Mucosa of descending colon (tissue), 1 donor: Measurements from ENCODE around the gene PIK3AP1.

- PRO-cap: no peak
Observed at GRCh38 chr10:95416373-95417005, 125.7 kb upstream of the PDLIM1 start.

DNA sequence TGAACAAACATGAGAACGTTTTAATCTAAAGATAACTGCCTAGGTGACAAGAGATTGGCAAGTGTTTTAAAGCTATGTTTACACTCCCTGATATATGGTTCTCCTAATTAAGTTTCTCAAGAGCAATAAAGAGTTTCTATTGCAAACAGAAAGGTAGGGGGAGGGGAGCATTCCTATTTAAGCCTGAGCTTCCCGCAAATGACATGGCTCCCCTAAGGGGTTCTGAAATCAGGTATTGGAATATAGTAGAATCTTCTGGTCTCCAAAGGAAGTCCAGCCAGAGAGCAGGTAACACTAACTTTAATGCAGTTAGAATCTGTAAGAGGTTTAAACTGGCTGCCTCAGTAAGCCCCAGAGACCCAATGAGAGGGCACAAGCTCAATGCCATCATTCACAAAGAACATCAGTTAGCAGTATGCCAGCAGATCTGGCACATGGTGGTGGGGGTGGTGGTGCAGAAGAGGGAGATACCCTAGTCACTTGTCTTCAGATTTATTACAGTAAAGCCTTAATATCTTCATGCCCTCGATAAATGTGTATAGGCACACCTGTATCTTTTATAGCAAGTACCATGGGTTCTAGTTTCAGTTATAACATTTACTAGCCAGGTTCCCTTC lies 86.3 kb downstream of the SORBS1 start:
- PRO-cap: no peak

DNA sequence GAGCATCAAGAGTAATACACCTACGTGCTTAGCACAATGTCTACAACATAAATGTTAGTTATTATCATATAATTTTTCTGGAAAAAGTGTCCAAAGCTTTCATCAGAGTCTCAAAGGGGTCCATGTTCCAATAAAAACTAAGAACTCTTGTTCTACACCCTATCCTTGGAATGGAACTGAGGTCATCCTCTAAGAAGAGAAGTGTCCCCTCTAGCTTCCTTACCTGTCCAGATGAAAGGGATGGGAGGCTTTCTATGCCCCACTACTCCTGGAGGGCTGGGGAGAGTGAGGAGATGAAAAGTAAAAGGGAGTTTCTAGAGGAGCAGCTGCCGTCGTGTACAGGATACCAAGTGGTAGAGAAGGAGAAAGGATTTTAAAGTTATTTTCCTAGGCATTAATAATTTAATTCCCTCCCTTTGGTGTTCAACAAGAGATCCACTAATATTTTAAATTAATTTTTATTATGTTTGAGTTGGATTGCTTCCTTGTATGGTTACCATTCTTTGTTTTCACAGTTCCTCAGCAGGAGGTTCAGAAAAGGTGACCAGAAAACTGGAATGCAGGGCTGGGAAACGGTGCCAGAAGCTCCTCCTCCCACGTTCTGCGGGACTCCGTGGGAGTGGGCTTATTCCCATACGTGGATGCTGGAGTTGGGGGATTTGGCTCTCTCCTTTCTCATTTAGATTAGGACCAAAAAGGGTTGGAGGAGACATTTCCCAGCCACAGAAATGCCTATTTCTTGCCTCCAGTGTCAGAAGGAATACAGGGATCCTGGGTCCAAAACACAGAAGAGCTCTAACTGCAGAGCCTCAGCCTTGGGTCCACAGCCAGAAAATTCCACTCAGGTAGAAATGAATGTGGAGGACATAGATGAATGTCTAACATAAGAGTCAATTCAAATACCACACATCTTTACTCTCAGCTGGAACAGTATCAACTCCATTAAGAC lies 56.2 kb downstream of the SORBS1 start:
- PRO-cap: no peak

DNA sequence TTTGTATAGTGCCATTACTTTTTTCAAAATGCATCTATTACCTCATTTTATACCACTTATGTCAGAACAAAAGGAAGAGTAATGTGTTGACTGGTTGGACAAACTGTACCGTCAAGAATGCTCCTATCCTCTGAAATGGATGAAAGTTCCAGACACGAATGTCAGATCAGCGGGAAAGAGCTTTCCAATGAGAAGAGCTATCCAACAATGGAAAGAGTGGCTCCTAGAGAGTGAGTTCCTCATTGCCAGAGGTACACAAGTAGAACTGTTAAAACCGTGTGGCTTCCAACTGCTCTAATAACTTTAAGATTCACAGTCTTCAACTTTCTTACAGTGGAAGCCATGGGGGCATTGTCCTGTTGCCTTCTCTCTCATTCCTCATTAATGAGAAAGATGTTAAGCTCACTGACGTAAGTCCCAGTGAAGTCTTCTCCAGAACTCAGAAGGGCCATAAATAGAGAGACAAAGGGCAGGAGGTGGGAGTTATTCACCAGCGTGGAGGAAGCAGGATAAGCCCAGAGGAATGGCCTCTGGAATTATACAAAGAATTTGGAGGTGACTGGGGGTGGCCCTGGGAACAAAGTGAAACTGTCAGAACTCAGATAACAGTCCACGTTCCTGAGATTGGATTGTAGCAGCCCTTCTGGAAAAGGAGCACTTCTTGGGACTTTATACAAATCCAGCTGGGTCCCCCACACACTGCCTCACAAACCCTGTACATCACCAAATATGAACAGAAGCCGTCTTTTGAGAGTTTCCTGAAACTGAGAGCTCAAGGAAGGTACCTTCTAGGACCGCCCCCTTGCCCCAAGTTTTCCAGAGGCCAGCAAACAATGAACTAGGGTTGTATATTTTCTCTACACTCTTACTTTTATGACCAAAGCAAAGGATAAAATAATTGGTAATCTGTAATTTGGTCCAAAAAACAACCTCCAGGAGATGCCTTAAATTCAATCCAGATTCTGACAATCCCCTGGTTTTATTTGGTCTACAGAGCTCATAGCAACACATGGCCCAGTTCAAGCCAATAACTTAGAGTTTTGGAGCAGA lies 52.4 kb downstream of the SORBS1 start:
- PRO-cap: no peak

GRCh38 chr10:95513058-95513753 lies 48.0 kb downstream of the SORBS1 start:
- PRO-cap: no peak

GRCh38 chr10:95516612-95517169 lies 44.5 kb downstream of the SORBS1 start:
- PRO-cap: no peak

DNA sequence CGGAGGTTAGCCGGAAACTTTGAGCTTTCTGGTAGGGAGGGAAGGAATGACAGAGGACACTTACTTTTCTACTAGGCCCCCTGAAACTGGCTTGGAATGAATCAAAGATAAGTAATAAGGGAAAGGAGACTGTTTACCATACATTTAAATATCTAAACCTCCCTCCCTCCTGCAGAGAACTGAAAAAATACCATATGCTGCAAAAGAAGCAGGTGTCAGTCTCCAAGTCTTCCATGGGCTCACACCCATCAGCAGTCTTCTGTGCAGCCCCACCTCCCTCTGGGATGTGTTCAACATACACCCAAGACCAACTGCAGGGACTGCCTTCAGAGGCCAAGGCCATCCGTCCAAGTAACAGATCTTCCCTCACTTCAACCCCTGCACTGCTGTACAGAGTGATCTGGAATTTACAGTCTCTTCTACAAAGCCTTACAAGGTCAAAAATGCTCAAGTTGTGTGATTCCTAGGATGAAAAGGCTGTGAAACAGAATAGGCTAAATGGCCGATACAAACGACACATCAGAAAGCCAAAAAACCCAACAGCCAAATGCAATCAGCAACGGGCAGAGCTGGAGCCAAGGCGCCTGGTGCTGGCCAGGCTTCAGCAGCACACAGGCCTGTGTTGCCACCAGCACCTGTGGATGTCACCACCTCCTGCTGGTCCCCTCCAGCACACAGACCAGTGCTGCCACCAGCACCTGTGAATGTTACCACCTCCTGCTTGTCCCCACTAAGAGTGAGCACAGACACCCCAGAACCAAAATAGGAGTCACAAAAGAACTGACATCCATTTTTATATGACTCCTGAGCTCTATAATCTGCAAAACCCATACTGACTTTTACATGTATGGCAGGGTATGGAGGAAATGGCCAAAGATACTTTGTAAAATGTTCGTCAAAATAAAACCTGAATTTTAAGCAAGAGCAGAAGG lies 42.2 kb downstream of the SORBS1 start:
- PRO-cap: no peak

DNA sequence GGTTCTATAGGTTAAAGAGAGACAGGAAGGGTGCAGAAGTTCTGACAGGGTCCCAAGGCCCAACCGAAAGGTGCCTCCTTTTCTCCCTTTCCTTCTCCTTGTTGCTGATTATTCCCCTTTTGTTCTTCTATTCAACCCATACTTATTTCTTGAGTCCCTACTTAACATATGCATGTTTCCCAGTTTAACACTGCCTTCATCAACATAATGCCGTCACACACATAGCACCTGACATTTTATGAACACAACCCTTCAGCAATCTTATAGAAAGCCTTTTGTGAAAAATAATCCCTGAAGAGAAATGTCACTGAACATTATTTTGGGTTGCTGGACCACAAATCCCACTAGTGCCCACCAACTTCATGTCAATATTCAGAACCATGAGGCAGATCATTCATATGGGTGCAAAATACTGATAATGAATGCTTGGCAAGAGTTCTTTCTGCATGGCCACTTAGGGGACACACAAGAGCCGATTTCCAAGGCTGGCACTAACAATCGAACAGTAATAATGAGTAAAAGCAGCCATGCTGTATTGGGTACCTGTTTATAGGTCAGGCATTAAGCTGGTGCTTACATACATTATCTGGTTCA lies 38.9 kb downstream of the SORBS1 start:
- PRO-cap: no peak

- PRO-cap: no peak
Observed at GRCh38 chr10:95559172-95559336, 2.1 kb downstream of the SORBS1 start.

DNA sequence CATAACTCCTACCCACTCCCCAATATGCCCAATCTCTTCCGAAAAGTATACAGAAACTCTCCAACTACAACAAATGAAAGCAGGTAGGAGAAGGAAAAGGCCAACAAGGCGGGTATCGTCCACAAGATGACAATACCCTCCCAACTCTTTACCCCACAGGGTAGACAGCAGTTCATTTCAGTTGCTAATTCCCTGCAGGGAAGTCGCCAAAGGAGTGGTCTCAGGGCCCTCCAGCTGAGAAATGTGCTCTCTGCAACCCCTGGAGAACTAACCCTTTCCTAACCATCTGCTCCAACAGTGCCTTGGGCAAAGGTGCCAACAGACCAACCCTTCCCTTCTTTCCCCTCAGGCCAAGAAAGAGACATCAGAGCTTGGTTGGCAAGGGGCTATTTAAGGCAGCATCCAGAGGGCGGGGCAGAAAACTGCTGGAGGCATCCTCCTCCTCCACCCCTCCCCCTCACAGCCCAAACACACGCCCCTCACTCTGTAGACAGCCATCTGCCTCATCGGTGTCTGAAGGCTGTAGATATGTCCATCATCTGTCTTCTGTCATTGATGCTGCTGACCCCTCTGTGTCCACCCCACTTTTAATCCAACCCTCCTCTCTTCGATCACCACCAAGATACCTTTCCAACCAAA lies 1.7 kb downstream of the SORBS1 start:
- PRO-cap: no peak

DNA sequence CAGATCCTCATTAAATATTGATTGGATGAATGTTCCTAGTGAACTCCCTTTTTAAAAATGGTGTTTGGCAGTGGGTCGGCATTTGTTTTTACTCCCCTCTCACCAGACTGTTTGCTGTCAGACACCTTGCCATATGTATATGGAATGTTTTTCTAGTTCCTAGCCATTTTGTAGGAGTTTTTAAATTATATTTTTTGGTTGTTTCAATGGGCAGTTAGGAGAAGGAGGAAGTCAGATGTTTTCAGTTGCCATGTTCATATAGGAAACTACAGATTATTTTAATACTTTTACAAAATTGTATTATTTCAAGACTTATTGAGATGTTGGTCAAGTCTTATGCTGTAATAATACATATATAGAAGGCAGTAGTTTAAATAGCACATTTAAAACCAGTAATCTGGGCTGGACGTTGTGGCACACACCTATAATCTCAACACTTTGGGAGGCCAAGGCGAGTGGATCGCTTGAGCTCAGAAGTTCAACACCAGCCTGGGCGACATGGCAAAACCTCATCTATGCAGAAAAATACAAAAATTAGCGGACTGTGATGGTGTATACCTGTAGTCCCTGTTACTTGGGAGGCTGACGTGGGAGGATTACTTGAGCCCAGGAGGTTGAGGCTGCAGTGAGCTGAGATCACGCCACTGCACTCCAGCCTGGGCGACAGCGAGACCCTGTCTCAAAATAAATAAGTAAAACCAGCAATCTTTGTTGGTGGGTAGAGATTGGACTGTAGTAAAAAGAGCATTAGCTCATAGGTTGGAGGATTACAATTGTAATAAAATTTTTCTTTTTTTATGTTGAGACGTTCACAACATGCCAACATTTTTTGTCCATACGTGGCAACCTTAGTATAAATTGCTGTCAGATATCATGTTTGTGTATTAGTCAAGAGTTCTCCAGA lies 21.8 kb downstream of the ZNF518A start:
- PRO-cap: no peak

GRCh38 chr10:96512545-96513080 lies 1.1 kb downstream of the TLL2 start:
- PRO-cap: no peak

GRCh38 chr10:96516331-96517193 lies 2.8 kb upstream of the TLL2 start:
- PRO-cap: no peak

- PRO-cap: no peak
Observed at GRCh38 chr10:96520773-96521601, 7.3 kb upstream of the TLL2 start.

GRCh38 chr10:96559071-96559861 lies 27.5 kb downstream of the TM9SF3 start:
- PRO-cap: no peak

DNA sequence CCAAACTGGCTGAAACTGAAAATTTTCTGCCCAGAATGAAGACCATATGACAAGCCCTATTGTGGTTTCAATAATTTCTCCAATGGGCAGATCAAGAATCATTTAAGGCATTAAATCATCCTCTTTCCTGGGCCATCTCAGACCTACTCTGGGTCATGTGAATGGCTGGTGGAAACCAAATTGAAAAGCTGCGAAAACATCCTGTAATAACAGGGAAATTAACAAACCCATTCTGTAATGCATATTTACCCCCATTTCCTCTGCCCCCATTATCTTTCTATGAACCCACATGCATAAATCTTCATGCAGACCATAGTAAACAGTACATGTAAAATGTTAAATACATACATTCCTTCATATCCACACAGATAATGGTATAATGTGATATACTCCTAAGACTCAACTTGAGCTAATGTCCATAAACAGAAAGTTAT lies 23.9 kb downstream of the PIK3AP1 start:
- PRO-cap: no peak

- PRO-cap: bidirectional peak, plus-strand start at chr10:96720616, minus-strand start at chr10:96720514
Observed at GRCh38 chr10:96720345-96721308, at the start of gene PIK3AP1. Gene PIK3AP1, minus strand, starts transcription at chr10:96720514.

- PRO-cap: no peak
Observed at GRCh38 chr10:96747762-96748351, 27.5 kb upstream of the PIK3AP1 start.

- PRO-cap: no peak
Observed at GRCh38 chr10:96833698-96834098, 1.6 kb downstream of the LCOR start.

DNA sequence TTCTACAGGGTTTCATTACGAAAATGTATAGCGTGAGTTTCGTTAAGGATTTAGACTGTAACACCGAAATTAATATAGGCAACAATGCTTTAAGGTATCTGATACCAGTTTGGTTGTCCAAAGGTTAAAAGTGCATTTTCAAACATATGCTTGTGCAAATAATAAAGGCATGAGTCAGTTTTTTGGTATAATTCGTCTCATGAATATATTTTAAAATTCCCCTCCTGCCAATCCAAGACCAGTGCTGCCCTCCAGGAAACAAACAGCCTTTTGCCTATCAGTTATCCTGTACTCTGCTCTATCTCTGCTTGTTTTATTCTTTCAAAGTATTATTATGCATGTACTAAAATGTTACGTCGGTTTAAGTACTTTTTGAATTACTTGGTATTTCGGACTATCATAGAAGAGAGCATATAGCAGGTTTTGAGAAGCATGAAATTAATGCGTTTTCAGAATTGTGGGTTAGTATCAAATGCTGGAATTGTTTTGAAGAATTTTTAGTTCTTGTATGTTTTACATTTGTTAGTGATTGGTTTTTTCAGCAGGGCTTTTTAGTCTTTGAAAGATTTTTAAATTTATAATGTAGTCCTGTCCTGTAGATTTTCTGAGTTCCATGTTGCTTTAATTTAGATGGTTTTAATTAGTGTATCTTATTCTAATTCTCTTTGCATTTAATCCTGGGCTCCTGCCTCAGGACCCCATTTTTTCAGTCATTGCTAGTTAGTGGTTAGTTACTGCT lies 2.2 kb downstream of the LCOR start:
- PRO-cap: unidirectional peak, minus-strand start at position 272 of the sequence